Esophagus muscularis mucosa (tissue), 4 donors: ENCODE measurements around a stretch of chr2.

- PRO-cap, result no peak
- RAMPAGE, long total RNA, 4 experiments, result no peak in any of the 4 experiments
Measured at GRCh38 chr2:39737600-39738208, 41.4 kb downstream of the THUMPD2 start.

- PRO-cap, result no peak
- RAMPAGE, long total RNA, 4 experiments, result no peak in any of the 4 experiments
Measured at GRCh38 chr2:39781362-39781570, 2.2 kb upstream of the THUMPD2 start.

DNA sequence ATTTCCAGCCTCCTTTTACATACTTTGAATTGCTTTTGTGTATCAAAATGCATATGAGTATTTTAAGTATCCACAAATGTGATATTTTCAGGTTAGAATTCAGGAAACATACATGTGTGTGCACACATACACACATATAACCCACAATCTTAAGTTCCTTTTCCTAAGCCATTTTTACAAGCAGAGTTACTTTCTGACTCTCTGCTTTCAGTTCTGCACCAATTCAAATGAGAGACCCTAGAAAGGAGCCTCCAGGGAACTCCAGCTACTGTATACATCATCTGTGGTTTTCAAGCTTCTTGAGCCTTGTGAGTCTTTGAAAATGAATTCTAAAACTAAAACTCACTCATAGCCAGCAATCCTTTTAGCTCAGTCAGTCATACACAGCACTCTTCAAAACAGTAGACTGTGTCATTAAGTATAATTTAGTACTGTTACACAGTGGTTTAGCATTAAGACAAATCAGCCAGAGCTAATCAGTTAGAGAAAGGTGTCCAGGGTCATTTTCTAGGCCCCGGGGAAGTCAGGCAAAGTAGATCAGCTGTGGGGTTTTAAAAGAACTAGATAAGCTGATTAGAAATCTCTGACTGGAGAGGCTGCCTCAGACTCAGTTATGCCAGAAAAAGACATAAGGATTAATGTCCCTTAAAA is 322.0 kb upstream of the THUMPD2 start:
- PRO-cap, result no peak
- RAMPAGE, long total RNA, 4 experiments, result no peak in any of the 4 experiments

DNA sequence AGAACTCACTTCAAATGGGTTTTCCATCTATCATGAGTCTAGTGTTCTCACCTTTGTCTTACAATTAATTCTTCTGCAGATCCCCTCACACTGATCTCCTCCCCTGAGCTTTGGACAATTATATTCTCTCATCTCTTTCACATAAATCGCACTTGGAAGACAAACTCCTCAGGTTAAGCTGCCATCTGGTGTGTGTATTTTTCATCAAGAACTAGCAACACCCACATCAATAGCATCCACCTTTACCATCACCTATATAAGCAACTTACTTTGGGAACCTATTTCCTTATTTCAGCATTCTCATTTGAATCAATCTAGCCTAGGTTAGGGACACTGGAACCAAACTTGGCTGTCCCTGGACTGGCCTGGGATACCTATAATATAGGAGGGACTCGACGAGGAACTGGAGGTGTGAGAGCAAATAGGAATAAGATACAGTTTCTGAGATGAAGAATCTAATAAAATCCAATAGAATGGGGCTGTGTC is 220.3 kb downstream of the SLC8A1 start:
- PRO-cap, result no peak
- RAMPAGE, long total RNA, 4 experiments, result no peak in any of the 4 experiments

- PRO-cap, result no peak
- RAMPAGE, long total RNA, 4 experiments, result no peak in any of the 4 experiments
Measured at GRCh38 chr2:40324628-40325347, 127.1 kb downstream of the SLC8A1 start.

- PRO-cap, result no peak
- RAMPAGE, long total RNA, 4 experiments, result no peak in any of the 4 experiments
Measured at GRCh38 chr2:40381928-40382482, 69.9 kb downstream of the SLC8A1 start.

DNA sequence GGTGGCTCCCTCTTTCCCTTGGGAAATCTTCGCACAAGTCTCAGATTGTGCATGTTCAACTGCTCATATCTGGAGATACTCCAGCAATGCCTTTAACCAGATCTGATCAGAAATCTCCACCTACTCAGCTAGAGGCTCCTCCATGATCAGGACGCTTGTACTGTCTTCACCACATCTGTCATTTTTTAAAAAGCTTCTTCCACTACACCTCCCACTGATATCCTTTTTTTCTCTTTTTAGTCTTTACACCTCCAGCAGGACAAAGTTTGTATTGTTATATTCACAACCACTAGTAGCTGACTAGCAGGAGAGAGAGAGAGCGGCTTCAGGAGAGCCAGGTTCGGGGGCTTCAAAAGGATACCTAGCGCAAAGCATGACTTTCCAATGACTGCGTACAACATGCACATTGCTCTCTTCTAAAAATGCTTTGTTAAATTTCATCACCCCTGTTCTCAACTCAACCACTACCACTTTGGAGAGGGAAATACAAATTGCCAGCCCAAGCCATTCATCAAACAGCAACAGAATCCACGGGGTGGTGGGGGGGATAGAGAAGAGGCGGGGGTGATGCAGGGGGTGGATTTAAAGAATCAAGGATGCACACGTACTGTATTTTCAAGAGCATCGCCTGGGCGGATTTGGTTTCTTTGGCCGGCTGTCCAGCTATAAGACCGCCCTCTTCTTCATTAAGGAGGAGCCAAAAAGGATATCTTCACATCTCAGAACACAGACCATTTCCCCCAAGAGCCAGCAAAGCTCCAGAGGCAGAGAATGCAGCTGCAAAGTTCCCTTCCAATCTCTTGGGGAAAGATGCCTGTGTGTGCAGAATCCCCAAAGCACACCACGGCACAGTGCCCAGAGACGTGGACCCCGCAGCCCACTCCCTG is 1.2 kb downstream of the SLC8A1 start:
- PRO-cap, result unidirectional peak, minus-strand start at position 162 of the sequence; unidirectional peak, minus-strand start at position 390 of the sequence; bidirectional peak, plus-strand start at position 735 of the sequence, minus-strand start at position 640 of the sequence
- RAMPAGE, long total RNA, 4 experiments, result no peak in any of the 4 experiments

DNA sequence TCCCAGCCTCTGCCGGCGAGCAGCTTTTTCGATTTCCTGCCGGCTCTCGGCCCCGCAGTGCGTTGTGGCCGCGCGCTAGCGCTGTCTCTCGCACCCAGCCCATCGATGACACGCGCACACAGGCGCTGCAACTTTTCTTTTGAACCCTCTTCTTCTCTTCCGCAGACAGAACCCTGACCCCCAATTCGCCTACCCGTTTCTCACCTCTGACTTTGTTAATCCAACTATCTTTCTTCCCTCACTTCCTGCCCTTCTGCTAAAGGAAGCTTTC is 408 bp upstream of the SLC8A1 start:
- PRO-cap, result bidirectional peak, plus-strand start at position 44 of the sequence, minus-strand start outside the sequence
- RAMPAGE, long total RNA, 4 experiments, result no peak in any of the 4 experiments

GRCh38 chr2:40489299-40489892 is 37.5 kb upstream of the SLC8A1 start:
- PRO-cap, result bidirectional peak, plus-strand start at chr2:40489657, minus-strand start at chr2:40489568
- RAMPAGE, long total RNA, 4 experiments, result no peak in any of the 4 experiments

DNA sequence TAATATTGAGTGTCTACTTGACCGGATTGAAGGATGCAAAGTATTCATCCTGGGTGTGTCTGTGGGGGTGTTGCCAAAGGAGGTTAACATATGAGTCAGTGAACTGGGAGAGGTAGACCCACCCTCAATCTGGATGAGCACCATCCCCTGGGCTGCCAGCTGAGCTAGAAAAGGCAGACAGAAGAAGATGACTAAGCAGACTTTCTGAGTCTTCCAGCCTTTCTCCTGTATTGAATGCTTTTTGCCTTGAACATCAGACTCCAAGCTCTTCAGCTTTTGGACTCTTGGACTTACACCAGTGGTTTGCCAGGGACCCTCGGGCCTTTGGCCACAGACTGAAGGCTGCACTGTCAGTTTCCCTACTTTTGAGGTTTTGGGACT is 265.1 kb upstream of the SLC8A1 start:
- PRO-cap, result no peak
- RAMPAGE, long total RNA, 4 experiments, result no peak in any of the 4 experiments

DNA sequence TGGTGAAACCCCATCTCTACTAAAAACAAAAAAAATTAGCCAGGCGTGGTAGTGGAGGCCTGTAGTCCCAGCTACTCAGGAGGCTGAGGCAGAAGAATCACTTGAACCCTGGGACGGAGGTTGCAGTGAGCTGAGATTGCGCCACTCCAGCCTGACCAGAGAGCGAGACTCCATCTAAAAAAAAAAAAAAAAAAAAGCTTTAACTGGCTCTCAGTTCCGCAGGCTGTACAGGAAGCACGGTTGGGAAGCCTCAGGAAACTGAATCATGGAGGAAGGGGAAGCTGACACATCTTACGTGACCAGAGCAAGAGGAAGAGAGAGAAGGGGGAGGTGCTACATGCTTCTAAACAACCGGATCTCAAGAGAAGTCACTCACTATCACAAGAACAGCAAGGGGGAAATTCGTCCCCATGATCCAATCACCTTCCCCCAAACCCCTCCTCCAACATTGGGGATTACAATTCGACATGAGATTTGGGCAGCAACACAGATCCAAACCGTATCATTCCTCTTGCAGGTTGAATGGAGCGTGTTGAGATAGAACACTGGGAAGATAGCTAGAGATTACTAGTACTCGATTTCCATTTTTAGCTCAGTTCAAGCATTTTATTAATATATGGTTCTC is 505.7 kb upstream of the SLC8A1 start:
- PRO-cap, result no peak
- RAMPAGE, long total RNA, 4 experiments, result no peak in any of the 4 experiments

DNA sequence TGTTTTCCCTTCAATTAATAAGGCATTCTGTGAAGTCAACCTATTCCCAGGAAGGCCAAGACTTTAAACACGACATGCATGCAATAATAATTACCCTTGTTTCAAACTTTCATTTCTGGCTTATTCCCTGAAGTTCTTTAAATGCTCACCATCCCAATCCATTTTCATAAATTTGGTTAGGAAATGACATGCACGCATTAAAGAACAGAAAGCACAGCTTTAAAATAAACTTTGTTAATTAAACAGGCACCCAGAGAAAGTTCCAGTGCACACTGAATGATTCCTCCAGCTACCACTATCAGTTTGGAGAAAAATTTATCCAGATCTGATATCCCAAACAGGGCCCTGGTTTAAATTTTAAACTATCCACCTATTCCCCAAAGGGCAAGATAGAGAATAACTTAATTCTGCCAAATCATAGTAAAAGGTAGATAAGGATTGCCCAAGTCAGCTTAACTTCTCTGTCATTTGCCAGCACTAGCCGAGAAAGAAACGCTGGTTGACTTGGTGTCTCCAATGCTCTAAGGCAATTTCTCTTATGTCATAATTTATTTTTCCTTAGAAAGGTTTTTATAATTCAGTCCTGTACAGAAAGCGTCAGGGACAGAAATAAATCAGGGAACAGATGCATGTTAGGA is 322.0 kb upstream of the PKDCC start:
- PRO-cap, result no peak
- RAMPAGE, long total RNA, 4 experiments, result no peak in any of the 4 experiments

GRCh38 chr2:41880363-41881116 is 167.3 kb upstream of the PKDCC start:
- PRO-cap, result no peak
- RAMPAGE, long total RNA, 4 experiments, result no peak in any of the 4 experiments

- PRO-cap, result unidirectional peak, minus-strand start at chr2:41934107
- RAMPAGE, long total RNA, 4 experiments, result no peak in any of the 4 experiments
Measured at GRCh38 chr2:41933715-41934868, 113.7 kb upstream of the PKDCC start.

DNA sequence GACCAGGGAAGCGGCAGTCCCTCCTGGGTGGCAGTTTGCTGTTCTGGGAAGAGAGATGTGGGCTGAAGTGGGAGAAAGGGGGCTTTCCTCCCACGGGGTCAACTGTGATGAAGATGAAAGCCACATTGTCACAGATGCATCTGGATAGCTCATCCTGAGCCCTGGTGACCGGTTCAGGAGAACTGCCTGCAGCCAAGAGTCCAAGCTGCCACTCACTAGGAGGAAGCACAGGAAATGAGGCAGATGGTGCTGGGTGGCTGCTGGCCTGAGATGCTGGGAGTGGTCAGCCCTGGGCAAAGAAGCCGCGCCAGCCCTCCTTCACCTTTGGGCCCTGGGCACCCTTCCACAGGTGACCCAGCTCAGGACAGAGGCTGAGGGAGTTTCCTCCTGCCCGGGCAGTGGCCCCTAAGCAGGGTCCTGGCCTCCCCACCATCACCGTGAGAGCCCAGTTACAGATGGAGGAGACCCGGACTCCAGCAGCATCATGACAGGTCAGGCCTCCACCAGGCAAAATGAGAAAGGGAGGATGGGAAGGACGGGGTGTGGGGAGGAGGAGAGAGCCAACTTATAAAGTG is 92.9 kb upstream of the PKDCC start:
- PRO-cap, result no peak
- RAMPAGE, long total RNA, 4 experiments, result no peak in any of the 4 experiments

DNA sequence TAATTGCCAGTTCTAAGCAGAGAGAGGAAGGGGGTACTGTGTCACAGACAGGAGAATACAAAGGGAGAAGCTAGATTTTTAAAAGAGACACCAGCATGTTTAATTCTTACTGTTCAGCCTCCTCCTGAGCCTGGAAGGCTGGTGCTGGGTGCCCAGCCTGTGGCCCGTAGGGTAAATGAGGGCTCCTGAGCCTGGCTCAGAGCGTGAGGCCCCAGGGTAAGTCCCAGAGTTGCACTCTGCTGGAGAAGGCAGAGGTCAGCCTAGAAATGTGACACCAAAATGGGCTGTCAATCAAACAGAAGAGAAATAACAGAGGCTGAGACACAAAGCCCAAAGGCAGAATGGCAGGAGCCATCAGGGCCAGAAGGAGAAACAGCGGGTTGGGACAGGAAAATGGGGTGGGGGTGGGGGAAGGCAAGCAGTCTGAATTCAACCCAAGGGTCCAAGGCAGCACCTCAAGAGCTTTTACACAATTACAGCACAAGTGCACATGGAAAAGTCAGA is 58.0 kb upstream of the PKDCC start:
- PRO-cap, result no peak
- RAMPAGE, long total RNA, 4 experiments, result no peak in any of the 4 experiments

DNA sequence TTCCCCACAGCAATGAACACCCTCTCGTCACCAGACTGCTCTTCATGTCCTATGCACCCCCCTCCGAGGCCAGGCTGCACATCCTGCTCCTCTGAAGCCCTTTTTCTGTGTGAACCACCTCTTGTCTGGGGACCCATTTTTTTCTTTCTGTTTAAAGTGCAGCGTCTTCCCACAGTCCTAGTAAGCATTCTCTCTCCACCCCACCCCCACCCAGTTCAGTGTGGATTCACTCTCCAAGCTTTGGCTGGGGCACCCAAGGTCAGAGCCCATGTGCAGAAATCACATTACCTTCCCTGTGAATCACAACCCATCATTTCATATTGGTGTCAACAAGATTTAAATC is 26.4 kb upstream of the PKDCC start:
- PRO-cap, result no peak
- RAMPAGE, long total RNA, 4 experiments, result no peak in any of the 4 experiments

- PRO-cap, result no peak
- RAMPAGE, long total RNA, 4 experiments, result no peak in any of the 4 experiments
Measured at GRCh38 chr2:42045366-42045790, 2.4 kb upstream of the PKDCC start.

DNA sequence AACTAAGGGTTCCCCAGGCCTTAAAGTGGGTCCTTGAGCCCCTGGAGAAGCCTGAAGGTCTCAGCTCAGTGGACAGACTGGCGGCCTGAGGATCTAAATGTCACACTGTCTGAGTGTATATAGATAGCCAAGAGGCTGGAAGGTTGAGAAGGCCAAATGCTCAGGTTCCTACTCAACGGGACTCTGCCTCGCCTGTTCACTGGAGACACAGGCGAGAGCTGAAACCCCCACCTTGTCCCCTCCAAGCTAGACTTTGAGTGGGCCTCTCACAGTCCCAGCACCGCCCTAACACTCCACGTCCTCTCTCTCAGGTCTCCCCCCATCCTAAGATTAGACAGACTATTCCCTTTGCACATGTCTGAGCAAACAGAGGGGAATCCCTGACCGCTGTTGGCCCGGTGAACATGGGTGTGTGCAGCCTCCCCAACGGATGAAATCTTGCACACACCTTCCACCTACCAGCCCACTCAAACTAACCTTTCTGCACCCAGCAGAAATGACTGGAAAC is 1.7 kb downstream of the PKDCC start:
- PRO-cap, result bidirectional peak, plus-strand start at position 199 of the sequence, minus-strand start at position 95 of the sequence; bidirectional peak, plus-strand start at position 271 of the sequence, minus-strand start at position 259 of the sequence
- RAMPAGE, long total RNA, 4 experiments, result no peak in any of the 4 experiments

DNA sequence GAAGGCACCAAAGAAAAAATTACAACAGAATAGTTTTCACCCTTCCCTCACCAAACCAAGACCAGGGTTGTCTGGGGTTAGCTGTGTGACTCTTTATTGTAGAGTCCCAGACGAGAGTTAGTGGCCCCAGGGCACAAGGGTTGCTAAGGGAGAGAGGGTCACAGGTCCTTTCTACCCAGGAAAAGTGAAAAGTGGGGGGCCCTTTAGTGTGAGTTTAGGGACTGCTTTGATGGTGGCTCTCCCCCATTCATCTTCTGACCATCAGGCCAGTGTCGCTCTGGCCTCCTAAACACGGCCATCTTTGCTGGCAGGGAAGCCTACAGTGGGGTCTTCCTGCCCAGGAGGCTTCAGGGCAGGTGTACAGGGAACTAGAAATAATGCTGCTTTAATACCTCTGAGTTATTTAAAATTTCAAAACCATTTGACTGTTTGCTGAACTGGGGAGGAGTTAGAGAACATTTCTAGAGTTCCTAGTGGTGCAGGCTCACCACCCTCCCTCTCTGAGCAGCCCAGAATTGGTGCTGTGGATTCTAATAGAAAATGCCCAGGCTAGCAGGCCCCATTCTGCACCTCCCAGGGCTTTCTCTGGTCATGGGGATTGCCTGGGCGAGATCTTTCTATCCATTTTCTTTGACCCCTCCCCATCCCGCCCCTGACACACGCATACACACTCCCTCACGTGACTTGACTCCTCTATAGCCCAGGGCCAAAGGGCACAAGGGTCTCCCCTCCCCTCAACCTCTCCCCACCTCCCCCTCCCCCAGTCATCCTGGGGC is 3.0 kb downstream of the PKDCC start:
- PRO-cap, result bidirectional peak, plus-strand start at position 53 of the sequence, minus-strand start outside the sequence; bidirectional peak, plus-strand start at position 562 of the sequence, minus-strand start at position 360 of the sequence
- RAMPAGE, long total RNA, 4 experiments, result no peak in any of the 4 experiments